Kidney epithelial cell (primary cell): ENCODE results near the genes OSCAR, LILRB4 and FCAR.

GRCh38 chr19:54094603-54095002 lies 6.0 kb downstream of the OSCAR start:
- RAMPAGE, long total RNA, result no peak
- RRBS, result no CpG with 5 or more reads among the region's 13 CpGs

DNA sequence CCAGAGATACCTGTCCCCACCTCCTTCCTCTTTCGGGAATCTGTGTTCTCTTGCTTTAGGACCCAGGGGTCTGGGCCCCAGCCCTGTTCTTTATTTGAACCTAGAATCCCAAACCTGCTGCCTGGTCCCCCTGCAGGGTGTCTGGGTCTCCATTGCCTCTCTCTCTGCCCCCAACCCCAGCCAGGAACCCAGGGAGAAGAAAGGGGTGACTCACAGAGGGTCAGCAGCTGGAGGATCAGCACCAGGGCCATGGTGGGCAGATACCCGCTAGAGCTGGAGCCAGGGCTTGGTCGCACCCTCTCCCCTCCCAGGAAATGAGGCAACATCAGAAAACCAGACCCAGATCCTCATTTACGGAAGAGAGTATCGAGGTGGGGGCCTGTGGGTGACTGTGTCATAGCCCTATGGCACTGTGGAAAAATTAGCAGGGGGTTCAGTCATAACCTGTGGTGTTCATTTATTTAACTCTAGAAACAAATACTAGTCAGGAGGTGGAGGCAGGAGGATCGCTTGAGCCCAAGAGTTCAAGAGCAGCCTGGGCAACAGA lies at the start of gene OSCAR:
OSCAR (minus strand) TSS at position 262 of the 547 bp plus-strand sequence.
- RAMPAGE, long total RNA, result start-site peak on the minus strand centred at position 279 of the sequence, 27 bp wide, 32 and 22 reads in 2 replicates
- RRBS, result no CpG with 5 or more reads among the region's 6 CpGs

GRCh38 chr19:54153351-54154137 lies 6.0 kb downstream of the LENG1 start:
- RAMPAGE, long total RNA, result no peak
- RRBS, result no CpG with 5 or more reads among the region's 9 CpGs

GRCh38 chr19:54173930-54174436 lies 1.0 kb upstream of the TMC4 start:
- RAMPAGE, long total RNA, result no peak
- RRBS, result 61% methylated on average over 7 of the region's 21 CpGs

DNA sequence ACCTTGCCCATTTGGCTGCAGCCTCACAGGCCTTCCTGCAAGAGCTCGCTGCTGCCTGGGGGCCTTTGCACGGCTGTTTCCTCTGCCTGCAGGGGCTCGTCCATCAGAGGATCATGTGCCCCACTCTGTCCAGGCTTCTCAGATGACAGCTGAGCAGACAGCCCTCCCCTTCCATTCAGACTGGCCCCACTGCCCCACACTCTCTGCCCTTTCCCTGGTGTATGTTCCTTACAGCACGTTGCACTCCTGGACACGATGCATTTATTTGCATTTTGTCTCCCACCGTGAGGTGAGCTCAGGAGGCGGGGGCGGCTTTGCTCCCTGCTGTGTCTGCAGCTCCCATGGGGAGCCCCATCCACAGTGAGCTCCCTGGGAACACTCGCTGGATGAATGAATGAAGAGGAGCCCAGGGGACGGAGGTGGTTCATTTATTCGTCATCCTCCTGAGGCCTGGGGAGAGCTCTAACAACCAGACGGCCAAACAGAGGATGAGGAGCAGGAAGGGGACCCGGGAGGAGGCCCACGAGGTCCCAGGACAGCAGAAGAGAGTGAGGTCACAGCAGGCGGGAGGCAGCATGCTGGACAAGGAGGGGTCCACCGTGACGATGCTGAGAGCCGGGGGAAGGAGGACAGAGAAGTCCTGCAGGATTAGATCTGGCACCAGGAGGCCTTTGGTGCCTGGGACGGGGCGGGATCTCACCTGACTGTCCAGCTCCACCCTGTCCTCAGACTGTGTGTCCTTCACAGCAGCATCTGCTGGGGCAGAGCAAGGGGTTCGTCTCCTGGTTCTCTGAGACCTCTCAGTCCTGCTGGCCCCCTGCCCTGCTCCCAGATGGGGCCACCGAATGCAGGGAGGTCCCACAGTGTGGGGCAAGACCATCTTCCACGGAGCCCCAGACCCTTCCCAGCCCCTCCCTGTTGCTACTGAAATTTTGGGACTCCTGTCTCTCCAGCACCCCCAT lies 4.9 kb downstream of the LILRB3 start:
- RAMPAGE, long total RNA, result no peak
- RRBS, result no CpG with 5 or more reads among the region's 23 CpGs

DNA sequence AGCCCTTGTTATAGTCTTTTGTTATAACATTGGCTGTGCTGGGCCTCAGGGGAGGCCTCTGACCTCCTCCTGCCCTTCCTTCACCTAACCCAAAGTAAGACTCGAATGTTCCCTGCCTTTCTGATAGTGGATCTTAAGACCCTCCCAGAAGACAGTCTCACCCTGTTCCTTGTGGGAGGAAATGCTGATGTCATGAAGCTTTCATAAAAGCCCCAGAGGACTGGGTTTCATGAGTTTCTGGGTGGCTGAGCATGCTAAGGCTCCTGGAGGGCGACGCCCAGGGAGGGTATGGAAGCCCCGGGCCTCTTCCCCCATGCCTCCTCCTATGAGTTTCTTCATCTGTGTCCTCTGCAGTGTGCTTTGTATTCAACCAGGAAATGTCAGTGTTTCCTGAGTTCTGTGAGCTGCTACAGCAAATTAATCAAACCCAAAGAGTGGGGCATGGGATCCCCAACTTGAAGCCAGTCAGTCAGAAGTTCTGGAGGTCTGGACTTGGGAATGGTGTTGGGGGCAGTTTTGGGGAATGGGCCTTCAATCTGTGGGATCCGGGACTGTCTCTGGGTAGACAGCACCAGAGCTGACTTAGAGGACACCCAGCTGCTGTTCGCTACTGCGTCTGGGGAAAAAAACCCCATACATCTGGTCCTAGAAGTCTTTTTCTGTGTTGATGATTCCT lies 1.9 kb upstream of the LILRB2 start:
- RAMPAGE, long total RNA, result no peak
- RRBS, result no CpG with 5 or more reads among the region's 7 CpGs

- RAMPAGE, long total RNA, result no peak
- RRBS, result no CpG with 5 or more reads among the region's 19 CpGs
Measured at GRCh38 chr19:54369459-54370384, 5.0 kb upstream of the LAIR1 start.

GRCh38 chr19:54444731-54445267 lies 4.2 kb upstream of the LENG8 start:
- RAMPAGE, long total RNA, result no peak
- RRBS, result no CpG with 5 or more reads among the region's 11 CpGs

DNA sequence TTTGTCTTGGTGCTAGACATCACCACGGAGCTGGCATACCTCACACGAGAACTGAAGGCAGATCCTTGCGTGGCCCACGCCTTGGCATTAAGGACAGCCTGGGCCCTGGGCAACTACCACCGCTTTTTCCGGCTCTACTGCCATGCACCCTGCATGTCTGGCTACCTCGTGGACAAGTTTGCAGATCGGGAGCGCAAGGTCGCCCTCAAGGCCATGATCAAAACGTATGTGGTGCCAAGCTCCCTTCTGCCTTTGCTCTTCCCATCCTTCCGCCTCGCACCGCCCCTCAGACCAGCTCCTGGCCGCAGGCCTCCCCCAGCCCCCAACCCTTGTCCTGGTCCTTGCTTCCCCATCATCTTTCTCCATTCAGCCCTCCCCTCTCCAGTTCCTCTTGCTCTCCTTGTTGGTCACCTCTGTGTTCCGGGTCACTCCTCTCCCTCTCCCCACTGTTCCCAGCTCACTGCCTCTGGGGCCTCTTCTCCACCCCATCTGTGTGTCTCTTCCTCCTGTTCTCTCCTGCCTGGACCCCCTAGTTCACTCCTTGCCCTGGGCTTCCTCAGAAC lies 5.2 kb downstream of the LENG9 start:
- RAMPAGE, long total RNA, result no peak
- RRBS, result no CpG with 5 or more reads among the region's 16 CpGs

DNA sequence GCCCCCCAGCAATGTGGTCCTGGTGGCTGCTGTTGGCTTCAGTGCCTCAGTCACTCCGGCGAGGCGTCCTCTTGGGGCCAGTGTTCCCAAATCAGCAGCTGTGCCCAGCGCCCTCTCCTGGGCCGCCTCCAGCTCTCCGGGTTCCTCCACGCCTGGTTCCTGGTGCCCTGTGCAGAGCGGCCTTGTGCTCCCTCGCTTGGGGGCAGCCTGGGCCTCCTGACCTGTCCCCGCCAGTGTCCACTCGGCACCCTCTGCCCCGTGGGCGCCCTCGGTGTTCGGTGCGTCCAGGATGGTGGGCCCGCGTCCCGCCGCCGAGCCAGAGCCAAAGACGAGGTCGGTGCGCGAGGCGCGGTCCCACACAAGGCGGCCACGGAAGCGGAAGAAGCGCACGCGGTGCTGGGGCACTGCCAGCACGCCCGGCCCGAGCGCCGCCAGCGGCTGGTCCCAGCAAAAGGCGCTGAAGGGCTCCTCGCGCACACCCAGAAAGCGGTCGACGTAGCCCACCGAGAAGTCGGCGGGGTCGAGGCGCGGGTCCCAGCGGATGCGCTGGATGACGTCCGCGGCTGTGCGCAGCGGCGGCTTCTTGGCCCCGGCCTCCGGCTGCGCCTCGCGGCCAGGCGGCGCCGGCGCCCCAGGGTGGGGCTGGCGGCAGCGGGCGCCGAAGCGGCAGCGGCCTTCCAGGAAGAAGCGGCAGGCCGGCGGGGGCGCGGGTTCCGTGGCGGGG lies 651 bp downstream of the LENG9 start:
- RAMPAGE, long total RNA, result no peak
- RRBS, result 10% methylated on average over 20 of the region's 81 CpGs

DNA sequence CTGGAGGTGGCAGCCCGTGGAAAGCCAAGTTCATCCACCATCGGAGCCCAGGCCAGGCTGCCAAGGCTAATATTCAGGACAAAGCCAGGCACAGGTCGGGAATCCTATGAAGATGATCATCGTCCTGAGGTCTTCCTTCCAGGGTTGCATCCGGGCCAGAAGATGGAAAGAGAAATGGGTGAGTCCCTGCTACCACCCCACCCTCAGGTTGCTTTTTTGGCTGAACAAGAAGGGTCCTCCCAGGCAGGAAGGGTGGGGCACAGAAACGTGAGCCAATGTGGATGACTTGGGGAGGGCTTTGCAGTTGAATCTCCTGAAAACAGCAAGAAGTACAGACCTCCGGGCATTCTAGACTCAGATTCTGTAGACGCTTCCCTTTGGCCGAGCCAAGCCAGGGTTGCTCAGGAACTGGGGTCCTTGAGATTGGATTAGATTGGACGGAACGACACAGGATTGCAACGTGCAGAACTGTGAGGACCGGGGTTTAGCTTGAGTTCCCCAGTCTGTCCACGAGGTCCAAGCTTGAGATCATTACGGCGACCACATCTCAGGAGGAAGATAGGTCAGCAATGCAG lies 4.5 kb upstream of the LAIR2 start:
- RAMPAGE, long total RNA, result no peak
- RRBS, result no CpG with 5 or more reads among the region's 16 CpGs

GRCh38 chr19:54616025-54616562 lies 14.2 kb upstream of the LILRB1 start:
- RAMPAGE, long total RNA, result no peak
- RRBS, result no CpG with 5 or more reads among the region's 3 CpGs

DNA sequence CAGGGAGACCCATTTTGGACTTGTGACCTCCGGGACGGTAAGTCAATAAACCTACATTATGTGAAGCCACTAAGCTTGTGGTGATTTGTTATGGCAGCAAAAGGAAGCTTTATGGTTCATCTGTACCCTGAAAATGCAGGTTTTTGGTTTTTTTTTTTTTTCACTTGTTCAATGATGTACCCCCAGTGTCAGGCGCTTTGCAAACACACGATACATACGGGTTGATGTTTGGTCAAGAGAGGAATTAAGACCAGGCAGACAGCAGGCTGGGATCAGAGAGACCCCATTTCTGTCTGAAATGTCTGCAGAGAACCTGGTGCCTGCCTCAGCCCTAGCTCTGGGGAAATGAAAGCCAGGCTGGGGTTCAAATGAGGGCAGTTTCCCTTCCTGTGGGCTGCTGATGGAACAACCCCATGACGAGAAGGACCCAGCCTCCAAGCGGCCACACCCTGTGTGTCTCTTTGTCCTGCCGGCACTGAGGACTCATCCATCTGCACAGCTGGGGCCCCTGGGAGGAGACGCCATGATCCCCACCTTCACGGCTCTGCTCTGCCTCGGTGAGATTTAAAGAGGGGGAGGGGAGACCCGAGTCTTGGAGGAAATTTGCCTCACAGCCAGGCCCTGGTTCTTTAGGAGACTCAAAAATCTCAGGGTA lies at the start of gene LILRB4:
LILRB4 (plus strand) TSS at position 475 of the 655 bp plus-strand sequence.
- RAMPAGE, long total RNA, result no peak
- RRBS, result no CpG with 5 or more reads among the region's 12 CpGs

GRCh38 chr19:54873918-54874753 lies at the start of gene FCAR:
Gene FCAR, plus strand, starts transcription at chr19:54874235.
- RAMPAGE, long total RNA, result no peak
- RRBS, result no CpG with 5 or more reads among the region's 10 CpGs

DNA sequence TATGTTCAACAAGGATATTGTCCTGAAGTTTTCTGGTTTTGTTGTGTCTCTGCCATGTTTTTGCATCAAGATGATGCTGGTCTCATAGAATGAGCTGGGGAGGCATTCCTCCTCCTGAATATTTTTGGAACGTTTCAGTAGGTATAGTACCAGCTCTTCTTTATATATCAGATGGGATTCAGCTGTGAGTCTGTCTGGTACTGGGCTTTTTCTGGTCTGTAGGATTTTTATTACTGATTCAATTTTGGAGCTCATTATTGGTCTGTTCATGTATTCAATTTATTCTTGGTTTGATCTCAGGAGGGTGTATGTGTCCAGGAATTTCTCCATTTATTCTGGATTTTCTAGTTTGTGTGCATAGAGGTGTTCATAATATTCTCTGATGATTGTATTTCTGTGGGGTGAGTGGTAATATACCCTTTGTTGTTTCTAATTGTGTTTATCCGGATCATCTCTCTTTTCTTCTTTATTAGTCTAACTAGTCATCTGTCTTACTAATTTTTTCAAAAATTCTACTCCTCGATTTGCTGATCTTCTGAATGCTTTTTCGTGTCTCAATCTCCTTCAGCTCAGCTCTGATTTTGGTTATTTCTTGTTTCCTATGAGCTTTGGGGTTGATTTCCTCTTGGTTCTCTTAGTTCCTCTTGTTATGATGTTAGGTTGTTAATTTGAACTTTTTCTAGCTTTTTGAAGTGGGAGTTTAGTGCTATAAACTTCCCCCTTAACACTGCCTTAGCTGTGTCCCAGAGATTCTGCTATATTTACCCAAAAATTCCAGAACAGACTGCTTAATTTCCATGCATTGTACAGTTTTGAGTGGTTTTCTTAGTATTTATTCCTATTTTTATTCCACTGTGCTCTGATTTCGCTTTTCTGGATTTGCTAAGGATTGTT lies 3.2 kb downstream of the FCAR start:
- RAMPAGE, long total RNA, result no peak
- RRBS, result no CpG with 5 or more reads among the region's 5 CpGs

DNA sequence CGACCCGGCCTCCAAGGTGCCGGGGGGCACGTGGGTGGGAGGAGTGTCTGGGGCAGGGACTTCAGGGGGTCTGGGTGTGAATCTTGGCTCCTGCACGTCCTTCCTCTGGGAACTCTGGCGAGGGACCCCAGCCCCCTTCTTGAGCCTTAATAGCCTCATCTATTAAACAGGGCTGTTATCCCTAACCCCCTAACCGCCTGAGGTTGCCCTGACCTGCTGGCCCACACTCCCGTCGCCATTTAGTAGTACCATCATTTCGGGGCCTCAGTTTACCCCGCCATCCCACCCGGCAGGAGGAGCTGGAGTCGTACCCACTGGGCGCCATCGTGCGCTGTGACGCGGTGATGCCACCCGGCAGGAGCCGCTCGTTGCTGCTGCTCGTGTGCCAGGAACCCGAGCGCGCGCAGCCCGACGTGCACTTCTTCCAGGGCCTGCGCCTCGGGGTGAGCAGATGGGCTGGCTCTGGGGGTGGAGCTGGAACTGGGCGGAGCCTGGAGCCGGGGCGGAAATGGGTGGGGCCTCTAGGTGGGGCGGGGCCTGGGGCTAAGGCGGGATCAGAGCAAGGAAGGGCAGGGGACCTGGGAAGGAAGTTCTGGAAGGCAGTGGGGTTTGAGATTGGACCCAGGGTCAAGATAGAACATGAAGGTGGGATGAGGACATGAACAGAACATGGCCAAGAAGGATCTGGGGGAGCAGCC lies 4.3 kb downstream of the EPS8L1 start:
- RAMPAGE, long total RNA, result no peak
- RRBS, result 6% methylated on average over 8 of the region's 35 CpGs

GRCh38 chr19:55098600-55099286 lies 18.7 kb downstream of the PPP1R12C start:
- RAMPAGE, long total RNA, result no peak
- RRBS, result no CpG with 5 or more reads among the region's 27 CpGs

- RAMPAGE, long total RNA, result no peak
- RRBS, result no CpG with 5 or more reads among the region's 13 CpGs
Measured at GRCh38 chr19:55149492-55150175, 628 bp upstream of the TNNT1 start.

GRCh38 chr19:55265680-55266247 lies 6.9 kb upstream of the PPP6R1 start:
- RAMPAGE, long total RNA, result no peak
- RRBS, result no CpG with 5 or more reads among the region's 11 CpGs

DNA sequence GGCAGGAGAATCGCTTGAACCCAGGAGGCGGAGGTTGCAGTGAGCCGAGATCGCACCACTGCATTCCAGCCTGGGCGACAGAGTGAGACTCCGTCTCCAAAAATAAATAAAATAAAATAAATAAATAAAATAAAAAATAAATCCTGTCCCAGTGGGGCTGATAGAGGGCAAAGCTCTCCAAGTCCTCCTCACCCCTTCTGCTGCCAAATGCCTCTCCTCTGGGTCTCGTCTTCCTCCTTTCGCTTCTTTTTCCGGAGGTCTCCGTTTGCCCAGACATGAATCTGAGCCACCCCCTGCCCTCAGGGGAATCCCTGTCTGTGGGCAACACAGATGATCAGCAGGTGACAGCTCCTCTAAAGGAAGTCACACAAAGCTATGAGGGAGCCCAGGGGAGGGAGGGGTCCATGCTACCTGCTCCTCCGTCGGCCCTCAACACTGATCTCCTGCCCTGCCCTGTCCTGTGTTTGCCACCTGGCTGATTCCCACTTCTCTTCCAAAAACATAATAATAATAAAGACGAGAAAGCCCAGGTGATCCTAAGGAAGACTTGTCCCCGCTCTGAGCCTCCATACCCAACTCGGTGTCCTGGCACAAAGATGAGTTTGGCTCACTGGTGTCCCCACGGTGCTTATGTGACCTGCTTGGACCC lies 466 bp downstream of the TMEM150B start:
- RAMPAGE, long total RNA, result no peak
- RRBS, result no CpG with 5 or more reads among the region's 16 CpGs